ENCODE measurements around a stretch of chr11.

GRCh38 chr11:74643899-74644502 is 51.6 kb downstream of the POLD3 start:
- PRO-cap: no peak
- RAMPAGE, long total RNA: no peak
- RRBS: no CpG with 5 or more reads among the region's 6 CpGs

DNA sequence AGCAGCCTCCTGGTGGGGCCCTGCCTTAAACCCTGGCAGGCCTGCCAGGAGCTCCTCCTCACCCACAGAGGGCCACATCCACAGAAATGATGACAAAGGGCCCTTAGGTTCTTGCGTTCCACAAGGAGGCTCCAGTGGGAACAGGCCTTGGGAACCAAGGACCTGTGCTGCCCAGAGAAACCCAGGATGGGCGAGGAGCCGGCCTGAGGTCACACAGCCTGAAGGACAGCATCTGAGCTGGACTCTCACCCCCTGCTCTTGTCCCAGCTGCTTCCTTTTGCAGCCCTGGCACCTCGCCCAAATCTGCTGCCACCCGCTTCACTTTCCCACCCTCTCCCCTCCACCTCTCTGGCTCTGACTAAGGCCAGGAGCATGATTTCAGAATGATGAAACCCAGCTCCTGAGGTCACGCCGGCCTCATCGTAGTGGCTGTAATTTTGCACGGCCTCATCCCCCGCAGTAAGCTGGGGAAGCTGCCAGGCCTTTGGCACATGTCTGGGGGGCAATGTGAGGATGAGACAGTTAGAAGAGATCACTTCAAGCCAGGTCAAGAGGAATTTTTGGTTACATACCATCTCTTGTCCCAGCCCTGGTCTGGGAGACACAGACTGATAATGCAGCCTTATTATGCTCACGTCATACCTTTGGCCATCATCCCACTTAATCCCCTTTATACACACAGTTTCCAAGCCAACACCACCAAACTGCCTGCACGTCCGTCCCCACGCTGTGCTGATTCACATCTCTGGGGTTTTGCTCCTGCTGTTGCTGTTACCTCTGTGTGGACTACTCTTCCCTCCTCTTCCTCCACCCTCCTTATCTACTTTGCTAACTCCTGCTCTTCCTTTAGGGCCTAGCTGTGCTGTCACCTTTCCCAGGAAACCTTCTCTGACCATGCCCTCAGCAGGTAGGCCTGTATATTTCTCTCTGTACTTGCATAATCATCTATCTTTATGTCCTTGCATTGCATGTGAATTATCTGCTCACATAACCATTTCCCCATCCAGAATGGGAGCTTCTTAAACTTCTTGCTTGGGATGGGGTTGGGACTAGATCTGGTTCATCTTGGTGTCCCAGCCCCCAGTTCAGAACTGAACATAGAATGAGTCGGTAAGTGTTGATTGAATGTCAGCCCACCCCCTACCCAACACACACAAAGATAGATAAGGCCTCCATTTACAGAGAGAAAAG is 58.1 kb downstream of the CHRDL2 start:
- PRO-cap: no peak
- RAMPAGE, long total RNA: no peak
- RRBS: no CpG with 5 or more reads among the region's 15 CpGs

- PRO-cap: no peak
- RAMPAGE, long total RNA: no peak
- RRBS: no CpG with 5 or more reads among the region's 2 CpGs
Observed at GRCh38 chr11:74820381-74821190, 71.9 kb downstream of the RNF169 start.

DNA sequence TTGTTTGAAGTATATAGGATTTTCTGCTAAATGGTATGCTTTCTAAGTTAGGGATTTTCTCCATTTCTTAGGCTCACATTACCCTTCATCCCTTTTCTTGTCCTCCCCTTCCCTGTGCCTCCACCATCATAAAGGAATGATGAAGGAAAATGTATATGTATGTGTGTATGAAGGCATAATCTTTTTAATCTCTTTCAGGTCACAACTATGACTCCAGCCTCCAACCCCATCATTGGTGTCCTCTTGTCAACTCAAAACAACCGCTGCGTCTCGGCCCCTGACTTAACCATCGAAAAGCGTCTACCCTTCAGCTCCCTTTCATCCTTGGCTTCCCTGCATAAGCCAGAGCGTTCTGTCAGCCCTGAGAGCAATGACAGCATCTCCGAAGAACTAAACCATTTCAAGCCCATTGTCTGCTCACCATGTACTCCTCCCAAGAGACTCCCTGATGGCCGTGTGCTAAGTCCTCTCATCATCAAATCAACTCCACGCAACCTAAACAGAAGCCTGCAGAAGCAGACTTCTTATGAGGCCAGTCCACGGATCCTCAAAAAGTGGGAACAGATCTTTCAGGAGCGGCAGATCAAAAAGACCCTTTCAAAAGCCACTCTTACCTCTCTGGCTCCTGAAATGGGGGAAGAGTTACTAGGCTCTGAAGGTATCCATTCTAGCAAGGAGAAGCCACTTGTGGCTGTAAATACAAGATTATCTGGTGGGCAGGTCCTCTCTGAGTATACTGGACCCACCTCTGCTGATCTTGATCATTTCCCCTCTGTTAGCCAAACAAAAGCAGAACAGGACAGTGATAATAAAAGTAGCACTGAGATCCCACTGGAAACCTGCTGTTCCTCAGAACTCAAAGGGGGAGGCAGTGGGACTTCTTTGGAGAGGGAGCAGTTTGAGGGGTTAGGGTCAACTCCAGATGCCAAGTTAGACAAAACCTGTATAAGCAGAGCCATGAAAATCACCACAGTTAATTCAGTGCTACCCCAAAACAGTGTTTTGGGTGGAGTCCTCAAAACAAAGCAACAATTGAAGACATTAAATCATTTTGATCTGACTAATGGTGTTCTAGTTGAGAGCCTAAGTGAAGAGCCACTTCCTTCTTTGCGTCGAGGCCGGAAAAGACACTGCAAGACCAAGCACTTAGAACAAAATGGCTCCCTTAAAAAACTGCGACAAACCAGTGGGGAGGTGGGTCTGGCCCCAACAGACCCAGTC is 87.1 kb downstream of the RNF169 start:
- PRO-cap: no peak
- RAMPAGE, long total RNA: no peak
- RRBS: no CpG with 5 or more reads among the region's 15 CpGs

DNA sequence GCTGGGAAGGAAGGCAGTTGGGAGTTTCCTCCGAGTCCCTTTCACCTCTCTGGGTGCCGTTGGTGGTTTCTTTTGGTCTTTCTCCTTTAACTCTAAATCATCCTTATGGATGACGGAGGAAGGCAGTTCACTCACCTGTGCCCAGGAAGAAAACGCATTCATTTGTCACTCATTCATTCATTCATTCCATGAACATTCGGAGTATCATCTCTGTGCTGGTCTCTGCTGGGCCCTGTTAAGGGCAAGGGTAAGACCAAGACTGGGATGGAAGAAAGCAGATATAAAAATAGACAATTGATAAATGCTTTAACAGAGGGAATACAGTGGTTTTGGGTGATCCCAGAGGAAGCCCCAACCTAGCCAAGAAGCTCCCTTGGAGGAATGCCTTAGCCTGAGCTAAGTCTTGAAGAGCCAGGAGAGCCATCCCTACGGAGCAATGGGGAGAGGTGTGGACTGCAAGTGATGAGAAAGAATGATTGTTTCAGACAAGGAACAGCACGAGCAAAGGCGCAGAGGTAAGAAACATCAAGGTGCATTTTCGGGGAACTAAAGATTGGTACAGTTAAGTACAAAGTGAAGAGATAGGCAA is 96.6 kb downstream of the RNF169 start:
- PRO-cap: no peak
- RAMPAGE, long total RNA: no peak
- RRBS: no CpG with 5 or more reads among the region's 9 CpGs

- PRO-cap: no peak
- RAMPAGE, long total RNA: no peak
- RRBS: no CpG with 5 or more reads among the region's 4 CpGs
Observed at GRCh38 chr11:74909396-74909924, 39.4 kb downstream of the XRRA1 start.

GRCh38 chr11:75096718-75097308 is 54.1 kb upstream of the SLCO2B1 start:
- PRO-cap: no peak
- RAMPAGE, long total RNA: no peak
- RRBS: no CpG with 5 or more reads among the region's 6 CpGs

GRCh38 chr11:75133878-75134635 is 16.9 kb upstream of the SLCO2B1 start:
- PRO-cap: no peak
- RAMPAGE, long total RNA: no peak
- RRBS: no CpG with 5 or more reads among the region's 8 CpGs

DNA sequence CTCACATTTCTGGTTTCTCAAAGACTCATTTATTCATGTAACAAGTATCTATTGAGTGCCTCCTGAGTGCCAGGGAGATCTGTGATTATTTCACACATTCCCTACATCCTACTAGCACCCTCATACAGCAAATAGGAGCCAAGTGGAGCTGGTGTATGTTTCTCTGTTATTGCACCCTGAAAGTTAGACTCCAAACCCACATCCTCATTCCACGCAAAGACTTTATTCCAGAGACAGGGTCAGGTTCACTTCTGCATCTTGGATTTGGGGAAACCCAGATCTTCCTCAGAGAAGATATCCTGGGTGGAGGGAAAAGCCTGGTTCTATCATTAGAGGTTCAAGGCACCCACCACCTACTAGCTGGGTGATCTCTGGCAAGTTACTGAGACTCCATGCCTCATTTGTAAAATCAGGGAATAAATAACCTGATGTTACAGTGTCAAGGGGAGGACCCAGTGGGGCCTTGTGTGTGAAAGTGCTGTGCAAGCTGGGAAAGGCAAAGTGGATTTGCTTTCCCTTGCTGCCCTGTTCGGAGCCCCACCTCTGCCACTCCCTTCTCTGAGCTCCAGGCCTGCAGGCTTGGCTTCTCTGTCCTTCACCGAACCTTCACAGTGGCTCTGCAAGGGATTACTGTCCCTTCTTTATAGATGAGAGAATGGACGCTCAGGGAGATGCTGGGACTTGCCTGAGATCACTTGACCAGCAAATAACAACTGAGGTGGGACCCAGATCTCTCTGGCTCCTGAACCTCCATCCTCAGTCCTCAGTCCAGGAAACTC is 990 bp upstream of the SLCO2B1 start:
- PRO-cap: no peak
- RAMPAGE, long total RNA: no peak
- RRBS: no CpG with 5 or more reads among the region's 4 CpGs

GRCh38 chr11:75155880-75156435 is 5.1 kb downstream of the SLCO2B1 start:
- PRO-cap: no peak
- RAMPAGE, long total RNA: no peak
- RRBS: no CpG with 5 or more reads among the region's 5 CpGs

GRCh38 chr11:75168361-75169093 is 17.6 kb downstream of the SLCO2B1 start:
- PRO-cap: no peak
- RAMPAGE, long total RNA: no peak
- RRBS: 80% methylated on average over 4 of the region's 8 CpGs

DNA sequence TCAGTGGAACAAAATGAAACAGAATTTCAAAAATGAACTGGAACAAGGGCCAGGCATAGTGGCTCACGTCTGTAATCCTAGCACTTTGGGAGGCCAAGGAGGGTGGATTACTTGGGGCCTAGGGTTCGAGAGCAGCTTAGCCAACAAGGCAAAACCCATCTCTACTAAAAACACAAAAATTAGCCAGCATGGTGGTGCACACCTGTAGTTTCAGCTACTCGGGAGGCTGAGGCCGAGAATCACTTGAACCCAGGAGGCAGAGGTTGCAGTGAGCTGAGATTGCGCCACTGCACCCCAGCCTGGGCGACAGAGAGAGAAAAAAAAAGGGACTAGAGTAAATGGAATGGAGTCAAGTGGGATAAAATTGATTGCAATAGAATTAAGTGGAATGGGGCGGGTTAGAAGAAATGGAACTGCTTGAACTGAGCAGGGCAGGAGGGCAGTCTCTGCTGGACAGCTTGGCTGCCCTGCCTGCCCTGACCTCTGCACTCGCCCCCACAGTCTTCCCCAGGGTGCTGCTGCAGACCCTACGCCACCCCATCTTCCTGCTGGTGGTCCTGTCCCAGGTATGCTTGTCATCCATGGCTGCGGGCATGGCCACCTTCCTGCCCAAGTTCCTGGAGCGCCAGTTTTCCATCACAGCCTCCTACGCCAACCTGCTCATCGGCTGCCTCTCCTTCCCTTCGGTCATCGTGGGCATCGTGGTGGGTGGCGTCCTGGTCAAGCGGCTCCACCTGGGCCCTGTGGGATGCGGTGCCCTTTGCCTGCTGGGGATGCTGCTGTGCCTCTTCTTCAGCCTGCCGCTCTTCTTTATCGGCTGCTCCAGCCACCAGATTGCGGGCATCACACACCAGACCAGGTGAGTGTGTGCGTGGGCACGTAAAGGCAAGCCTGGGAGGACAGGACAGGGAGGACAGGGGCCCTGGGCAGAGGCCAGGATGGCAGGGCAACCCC is 42.1 kb downstream of the SLCO2B1 start:
- PRO-cap: no peak
- RAMPAGE, long total RNA: no peak
- RRBS: no CpG with 5 or more reads among the region's 24 CpGs

- PRO-cap: no peak
- RAMPAGE, long total RNA: no peak
- RRBS: no CpG with 5 or more reads among the region's 5 CpGs
Observed at GRCh38 chr11:75208930-75209831, 31.4 kb upstream of the TPBGL start.

GRCh38 chr11:75263287-75263705 is 22.7 kb downstream of the TPBGL start:
- PRO-cap: no peak
- RAMPAGE, long total RNA: no peak
- RRBS: no CpG with 5 or more reads among the region's 7 CpGs

DNA sequence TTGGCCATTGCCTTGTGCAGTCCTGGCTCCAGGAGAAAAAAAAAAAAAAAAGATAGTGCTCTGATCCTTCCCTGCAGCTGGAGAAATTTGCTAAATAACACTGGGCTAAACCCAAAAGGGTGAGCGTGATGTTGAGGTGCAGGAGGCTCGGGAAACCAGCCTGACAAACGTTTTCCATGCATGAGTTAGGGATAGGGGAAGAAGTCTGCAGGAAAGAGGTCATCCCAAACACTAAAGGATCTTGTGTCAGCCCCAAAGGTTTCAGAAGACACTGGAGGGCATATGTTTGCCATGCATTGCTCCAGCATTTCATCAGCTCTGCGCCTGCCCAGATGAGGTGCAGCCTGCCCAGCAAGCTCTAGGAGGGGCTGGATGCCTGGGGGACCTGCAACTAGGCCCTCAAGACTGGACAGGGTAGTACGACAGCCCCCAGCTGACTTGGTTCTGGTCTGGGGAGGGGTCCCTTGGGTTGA is 23.2 kb downstream of the TPBGL start:
- PRO-cap: no peak
- RAMPAGE, long total RNA: no peak
- RRBS: no CpG with 5 or more reads among the region's 5 CpGs

DNA sequence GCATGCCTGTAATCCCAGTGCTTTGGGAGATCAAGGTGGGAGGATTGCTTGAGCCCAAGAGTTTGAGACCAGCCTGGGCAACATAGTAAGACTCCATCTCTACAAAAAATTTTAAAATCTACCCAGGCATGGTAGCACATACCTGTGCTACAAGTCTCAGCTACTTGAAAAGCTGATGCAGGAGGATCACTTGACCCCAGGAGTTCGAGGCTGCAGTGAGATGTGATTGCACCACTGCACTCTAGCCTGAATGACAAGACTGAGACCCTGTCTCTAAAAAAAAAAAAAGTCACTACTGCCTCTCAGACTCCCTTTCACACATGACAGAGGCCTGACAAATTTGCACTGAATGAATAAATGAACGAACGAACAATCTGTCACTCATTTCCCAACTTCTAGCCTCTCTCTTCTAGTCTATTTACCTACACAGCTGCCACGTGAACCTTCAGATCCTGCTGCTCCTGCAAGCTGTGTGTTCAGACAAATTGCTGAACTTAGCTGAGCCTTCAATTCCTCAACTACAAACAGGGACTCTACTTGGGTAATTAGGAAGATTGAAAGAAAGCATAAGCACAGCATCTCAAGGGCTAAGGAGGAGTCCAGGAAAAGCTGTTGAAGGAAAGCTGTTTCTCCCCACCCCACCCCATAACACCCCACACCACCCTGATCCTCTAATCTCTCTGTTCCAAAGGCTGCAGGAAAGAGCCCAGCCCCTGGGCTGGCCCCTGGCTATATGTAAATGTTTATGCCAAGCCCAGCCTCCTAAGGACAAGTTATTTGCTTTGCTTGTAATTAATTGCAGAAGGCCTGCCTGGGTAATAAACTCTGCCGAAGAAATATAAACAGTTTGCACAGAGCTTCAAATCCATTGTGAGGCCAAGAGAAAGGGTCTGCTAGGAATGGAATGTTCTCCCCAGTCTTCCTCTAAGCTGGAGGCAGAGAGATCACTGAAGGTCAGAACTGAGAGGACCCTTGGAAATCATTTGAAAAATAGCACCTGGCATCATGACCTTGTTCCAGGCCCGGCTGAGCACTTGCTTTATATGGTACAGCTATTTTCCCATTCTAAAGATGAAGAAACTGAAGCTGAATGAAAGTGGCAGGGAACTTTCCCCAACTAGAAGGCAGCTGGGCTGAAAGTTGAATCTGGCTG is 21.4 kb downstream of the ARRB1 start:
- PRO-cap: no peak
- RAMPAGE, long total RNA: no peak
- RRBS: no CpG with 5 or more reads among the region's 6 CpGs

DNA sequence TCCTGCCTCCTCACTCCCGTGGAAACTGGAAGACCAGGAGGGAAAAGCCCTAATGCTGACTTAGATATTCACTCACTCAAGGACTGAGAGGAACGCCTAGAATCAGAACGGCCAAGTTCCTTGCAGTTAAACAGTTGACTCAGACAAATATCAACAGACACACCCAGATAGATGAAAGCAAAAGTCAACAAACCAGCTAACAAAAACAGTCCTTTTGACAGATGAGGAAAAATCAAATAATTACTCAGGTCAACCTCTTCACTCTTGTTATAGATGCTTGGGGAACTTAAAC is 20.8 kb upstream of the ARRB1 start:
- PRO-cap: no peak
- RAMPAGE, long total RNA: no peak
- RRBS: no CpG with 5 or more reads among the region's 3 CpGs

- PRO-cap: bidirectional peak, plus-strand start at chr11:75430303, minus-strand start at chr11:75430291
- RAMPAGE, long total RNA: no peak
- RRBS: 3% methylated on average over 43 of the region's 172 CpGs
Observed at GRCh38 chr11:75429554-75430927, 3.0 kb downstream of the KLHL35 start.

- PRO-cap: no peak
- RAMPAGE, long total RNA: no peak
- RRBS: 42% methylated on average over 3 of the region's 17 CpGs
Observed at GRCh38 chr11:75430998-75431465, 2.0 kb downstream of the KLHL35 start.

GRCh38 chr11:75432663-75433035 is 354 bp downstream of the KLHL35 start:
- PRO-cap: no peak
- RAMPAGE, long total RNA: no peak
- RRBS: no CpG with 5 or more reads among the region's 8 CpGs

Data from lung (tissue), 4 donors.